AG09309 (cell line): Measurements from ENCODE around the genes KCNQ5, SLC17A5 and TMEM30A.

- RRBS, result no CpG with 5 or more reads among the region's 2 CpGs
These were observed 17.7 kb downstream of the SMAP1 start for GRCh38 chr6:70685349-70685749.

GRCh38 chr6:70815440-70816068 is 141.3 kb downstream of the B3GAT2 start:
- RRBS, result no CpG with 5 or more reads among the region's 2 CpGs

- RRBS, result no CpG with 5 or more reads among the region's 14 CpGs
These were observed 1.5 kb upstream of the OGFRL1 start for GRCh38 chr6:71286926-71287682.

- RRBS, result no CpG with 5 or more reads among the region's 2 CpGs
These were observed 61.7 kb downstream of the OGFRL1 start for GRCh38 chr6:71350294-71350753.

DNA sequence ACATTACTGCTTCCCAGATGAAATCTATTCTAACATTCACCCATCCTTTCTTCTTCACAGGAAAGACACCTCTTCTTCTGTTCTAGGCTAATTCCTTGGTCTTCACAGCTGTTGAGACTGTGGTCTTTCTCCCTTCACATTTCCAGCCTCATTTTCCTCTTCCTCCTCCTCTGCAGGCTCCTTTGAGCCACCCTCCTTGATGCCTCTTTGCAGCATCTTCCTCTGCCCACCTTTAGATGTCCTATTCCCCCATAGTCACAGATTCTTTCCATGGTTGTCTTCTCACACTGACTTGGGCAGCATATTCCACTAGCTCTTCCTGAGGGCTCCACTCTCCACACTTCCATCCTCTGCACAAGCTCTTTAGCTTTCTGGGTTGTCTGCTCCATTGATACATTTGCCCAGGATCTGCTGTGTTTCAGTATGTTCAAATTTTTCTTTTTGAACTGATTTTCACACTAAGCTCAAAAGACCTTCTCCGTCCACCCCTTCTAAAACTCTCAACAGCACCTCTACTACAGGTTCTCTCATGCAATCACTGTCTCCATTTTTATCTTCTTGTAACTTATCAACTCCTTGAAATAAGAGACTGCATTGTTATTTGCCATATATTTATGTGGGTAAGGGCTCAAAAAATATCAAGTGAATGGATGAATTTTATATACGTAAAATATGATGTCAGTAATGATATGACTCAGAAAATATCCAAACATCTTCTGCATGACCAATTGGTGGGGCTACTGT is 103.3 kb downstream of the OGFRL1 start:
- RRBS, result no CpG with 5 or more reads among the region's 2 CpGs

DNA sequence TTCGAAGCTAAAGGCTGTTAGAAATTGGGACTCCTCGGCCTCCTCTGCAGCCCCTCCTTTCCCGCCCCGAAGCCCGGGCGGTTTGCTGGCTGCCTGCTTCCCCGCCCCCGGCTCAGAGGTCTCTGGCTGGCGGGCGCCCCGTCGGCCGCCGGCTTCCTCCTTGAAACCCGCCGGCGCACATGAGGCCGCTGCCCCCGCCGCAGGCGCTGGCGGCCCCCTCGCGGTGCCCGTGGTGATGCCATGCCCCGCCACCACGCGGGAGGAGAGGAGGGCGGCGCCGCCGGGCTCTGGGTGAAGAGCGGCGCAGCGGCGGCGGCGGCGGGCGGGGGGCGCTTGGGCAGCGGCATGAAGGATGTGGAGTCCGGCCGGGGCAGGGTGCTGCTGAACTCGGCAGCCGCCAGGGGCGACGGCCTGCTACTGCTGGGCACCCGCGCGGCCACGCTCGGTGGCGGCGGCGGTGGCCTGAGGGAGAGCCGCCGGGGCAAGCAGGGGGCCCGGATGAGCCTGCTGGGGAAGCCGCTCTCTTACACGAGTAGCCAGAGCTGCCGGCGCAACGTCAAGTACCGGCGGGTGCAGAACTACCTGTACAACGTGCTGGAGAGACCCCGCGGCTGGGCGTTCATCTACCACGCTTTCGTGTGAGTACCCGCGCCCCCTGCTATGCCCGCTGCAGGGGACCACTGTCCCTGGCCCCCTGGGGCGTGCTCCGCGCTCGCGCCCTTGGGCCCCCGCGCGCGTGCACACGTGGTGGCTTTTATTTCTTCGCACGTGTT is at the start of gene KCNQ5:
Gene KCNQ5, plus strand, starts transcription at position 115 of the 773 bp plus-strand sequence.
- RRBS, result 4% methylated on average over 21 of the region's 87 CpGs

DNA sequence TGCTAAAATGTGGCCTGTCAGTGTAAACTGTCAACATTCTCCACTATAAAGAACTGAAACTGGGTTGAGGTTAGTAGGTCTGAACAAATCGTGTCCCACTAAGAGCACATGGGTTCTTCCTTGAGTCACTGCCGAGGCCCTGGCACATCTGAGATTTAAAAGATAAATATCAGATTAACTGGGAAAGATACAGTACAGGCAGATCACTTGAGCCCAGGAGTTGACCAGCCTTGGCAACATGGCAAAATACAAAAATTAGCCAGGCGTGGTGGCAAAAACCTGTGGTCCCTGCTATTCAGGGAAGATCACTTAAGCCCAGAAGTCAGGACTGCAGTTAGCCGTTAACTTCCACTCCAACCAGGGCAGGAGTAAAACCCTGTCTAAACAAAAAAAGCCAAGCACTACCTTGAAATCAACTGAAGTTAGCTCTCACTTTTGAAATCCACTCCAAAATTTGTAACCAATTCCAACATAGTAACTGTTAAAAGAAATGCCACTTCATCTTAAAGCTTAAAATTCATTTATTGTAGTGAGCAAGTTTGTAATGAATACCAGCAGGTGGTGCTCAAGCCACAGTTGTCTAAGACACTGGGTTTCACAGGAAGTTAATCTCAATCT is 5.5 kb downstream of the EEF1A1 start:
- RRBS, result no CpG with 5 or more reads among the region's 4 CpGs

DNA sequence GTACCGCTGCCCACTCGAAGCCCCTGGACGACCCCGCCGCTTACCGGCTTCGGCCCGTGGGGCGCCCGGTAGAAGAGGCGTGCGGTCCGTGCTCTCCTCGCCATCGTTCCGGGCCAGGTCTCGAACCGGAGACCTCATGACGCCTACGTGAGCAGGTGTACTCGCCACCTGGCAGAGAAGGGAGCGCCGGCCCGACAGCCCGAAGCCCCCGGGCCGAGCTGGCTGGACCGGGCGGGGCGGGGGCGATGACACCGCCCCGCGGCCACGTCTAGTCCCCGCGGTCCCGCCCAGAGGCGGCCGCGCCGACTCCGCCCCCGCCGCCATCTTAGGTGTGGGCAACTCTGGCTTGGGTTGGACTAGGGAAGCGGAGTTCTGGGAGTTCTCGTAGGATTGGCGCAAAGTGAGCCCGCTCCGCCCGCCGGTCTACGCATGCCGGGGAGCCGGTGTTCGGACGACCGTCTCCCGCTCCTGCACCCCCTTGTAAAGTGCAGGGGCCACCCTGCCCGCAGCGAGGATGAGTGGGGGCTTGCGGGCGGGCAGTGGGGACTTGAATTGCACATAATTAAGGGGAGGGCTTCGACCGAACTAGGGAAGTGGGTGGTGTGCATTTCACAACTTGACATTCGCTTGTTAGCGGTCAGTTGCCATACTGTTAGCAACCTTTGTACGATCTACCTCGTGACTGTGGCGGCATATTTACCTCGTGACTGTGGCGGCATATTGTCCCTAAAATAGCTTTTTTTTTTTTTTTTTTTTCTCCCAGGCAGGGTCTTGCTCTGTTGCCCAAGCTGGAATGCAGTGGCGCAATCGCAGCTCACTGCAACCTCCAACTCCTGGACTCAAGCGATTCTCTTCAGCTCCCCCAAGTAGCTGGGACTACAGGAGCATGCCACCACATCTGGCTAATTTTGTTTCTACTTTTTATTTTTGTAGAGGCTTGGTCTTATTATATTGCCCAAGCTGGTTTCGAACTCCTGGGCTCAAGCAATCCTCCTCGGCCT is at the start of gene SLC17A5:
Gene SLC17A5, minus strand, starts transcription at position 244 of the 1,001 bp plus-strand sequence.
- RRBS, result 2% methylated on average over 12 of the region's 77 CpGs

DNA sequence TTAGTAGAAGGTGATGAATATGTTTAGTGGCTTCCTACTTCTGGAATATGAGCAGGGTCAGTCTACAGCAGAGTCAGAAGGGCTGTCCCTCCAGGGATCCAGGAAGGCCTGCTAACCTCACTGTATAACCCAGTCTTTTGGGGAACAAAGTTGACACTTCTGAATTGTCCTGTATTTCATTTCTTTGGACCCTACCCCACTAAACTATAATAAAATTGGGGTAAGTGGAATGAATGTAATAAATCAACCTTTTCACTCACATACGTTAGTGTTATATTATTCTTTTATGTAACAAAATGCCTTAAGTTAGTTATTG is 191.0 kb downstream of the CD109 start:
- RRBS, result no CpG with 5 or more reads among the region's 1 CpG

DNA sequence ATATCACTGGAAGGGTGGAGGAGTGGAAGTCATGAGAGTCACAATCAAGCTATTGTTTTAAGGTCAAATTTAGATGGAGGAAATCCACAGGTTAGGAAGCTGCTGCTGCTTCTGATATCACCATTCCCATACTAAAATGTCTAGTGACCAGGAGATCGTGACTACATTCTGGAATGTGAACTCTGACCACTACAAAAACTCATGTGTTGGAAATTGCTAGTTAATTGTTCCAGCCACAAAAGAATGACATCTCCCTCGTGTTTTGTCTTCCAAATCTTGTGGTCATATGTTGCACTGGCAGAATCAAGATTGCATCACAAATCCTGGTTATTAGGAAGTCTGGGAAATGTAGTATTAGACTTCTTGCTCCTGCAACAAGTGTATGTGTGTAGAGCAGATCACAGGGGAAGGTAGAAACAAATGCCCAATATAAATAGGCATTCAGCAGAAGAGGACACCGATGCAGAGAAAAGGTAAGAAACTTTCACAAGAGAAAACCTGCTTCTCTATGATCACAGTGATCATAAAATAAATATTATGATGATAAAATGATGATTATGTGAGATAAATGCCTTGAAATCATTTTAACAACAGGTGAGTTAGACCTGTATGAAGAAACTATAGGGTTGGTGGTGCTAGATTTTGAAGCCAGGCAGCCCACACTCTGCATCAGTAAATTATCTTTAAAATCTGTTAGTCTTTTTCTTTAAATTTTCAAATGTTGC is 442.1 kb downstream of the CD109 start:
- RRBS, result no CpG with 5 or more reads among the region's 3 CpGs

DNA sequence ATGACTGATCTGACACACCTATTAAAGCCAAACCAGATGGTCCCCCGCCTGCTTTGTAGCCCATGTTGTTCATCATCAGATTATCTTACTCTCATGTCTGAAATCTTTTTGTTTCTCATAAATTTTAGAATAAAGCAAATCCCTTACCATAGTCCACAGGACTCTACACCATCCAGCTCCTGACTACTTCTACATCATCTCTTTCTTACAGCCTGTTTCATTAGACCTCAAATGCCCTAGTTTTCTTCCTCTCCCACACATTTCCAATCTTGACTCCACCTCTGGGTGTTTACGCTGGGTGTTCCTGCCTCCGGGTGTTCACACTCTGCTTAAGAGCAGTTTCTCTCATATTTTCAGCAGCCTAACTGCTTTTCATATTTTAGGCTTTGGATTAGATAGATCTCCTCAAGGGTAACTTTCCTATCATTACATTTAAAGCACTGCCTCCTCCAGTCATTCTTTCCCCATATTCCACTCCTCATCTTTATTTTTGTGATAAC is 399.6 kb downstream of the COL12A1 start:
- RRBS, result no CpG with 5 or more reads among the region's 3 CpGs

- RRBS, result no CpG with 5 or more reads among the region's 5 CpGs
These were observed 25.0 kb downstream of the COL12A1 start for GRCh38 chr6:75180832-75181292.

DNA sequence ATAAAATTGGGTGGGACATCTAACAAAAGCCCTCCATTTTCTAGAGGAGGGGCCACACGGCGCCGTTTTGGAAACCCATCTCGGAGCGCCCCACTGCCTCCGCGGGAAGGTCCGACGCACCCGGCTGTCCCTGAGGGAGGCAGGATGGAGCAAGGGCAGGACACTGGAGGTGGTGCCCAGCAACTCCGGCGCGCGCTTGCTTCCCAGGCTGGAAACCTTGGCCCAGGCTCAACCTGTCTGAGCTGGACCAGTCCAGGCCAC is 4.1 kb downstream of the COL12A1 start:
- RRBS, result 6% methylated on average over 2 of the region's 14 CpGs

GRCh38 chr6:75284045-75285171 is at the start of gene TMEM30A:
Gene TMEM30A (minus strand): TSS chr6:75284792.
- RRBS, result 0% methylated on average over 7 of the region's 84 CpGs

- RRBS, result no CpG with 5 or more reads among the region's 4 CpGs
These were observed 26.3 kb downstream of the FILIP1 start for GRCh38 chr6:75467298-75467715.

- RRBS, result no CpG with 5 or more reads among the region's 4 CpGs
These were observed 11.9 kb downstream of the FILIP1 start for GRCh38 chr6:75481429-75482353.

- RRBS, result no CpG with 5 or more reads among the region's 1 CpG
These were observed 19.7 kb downstream of the SENP6 start for GRCh38 chr6:75621324-75621877.

- RRBS, result no CpG with 5 or more reads among the region's 4 CpGs
These were observed 44.7 kb downstream of the MYO6 start for GRCh38 chr6:75793561-75794242.

- RRBS, result no CpG with 5 or more reads among the region's 6 CpGs
These were observed 688.6 kb downstream of the HTR1B start for GRCh38 chr6:76774587-76775273.

DNA sequence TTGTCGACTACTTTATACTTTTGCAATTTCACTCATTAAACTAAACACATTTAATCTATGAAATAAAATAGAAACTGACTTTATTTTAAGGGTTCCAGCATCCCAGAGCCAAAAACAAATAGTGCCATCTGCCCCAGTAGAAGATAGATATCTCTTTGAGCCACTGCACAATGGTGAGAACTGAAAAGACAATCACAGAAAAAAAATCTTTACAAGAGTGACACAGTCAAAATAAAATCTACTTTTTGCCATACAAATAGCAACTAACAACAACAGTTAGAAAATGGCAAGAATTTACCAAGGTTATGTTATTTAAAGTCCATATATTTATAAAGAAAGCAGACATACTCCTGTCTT is 52.6 kb downstream of the PHIP start:
- RRBS, result no CpG with 5 or more reads among the region's 1 CpG